M059J (cell line): ENCODE measurements around the gene GADL1.

DNA sequence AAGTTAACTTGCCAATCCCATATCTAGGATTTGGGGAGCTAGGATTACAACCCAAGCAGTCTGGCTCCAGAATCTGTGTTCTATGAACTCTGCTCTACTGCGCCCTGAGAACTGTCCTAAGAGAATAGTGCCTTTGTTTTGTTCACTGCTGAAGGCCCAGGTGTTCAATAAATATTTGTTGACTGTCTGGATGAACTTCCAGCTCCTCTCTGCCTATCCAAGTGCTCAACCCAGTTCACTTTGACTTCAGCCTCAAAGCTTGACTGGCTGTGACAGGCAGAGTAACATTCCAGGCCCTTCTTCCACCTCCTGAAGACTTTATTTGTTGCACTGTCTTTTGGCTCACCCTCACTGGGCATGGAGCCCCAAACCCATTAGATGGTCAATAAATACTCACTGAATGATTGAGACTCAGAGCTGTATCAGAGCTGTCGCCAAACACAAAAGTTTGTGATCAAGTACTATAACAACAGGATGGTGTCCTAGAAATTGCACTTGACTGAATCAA lies 2.9 kb downstream of the NEK10 start:
- RAMPAGE, long total RNA: no peak

GRCh38 chr3:27394326-27395000 lies 25.3 kb upstream of the NEK10 start:
- RAMPAGE, long total RNA: no peak

DNA sequence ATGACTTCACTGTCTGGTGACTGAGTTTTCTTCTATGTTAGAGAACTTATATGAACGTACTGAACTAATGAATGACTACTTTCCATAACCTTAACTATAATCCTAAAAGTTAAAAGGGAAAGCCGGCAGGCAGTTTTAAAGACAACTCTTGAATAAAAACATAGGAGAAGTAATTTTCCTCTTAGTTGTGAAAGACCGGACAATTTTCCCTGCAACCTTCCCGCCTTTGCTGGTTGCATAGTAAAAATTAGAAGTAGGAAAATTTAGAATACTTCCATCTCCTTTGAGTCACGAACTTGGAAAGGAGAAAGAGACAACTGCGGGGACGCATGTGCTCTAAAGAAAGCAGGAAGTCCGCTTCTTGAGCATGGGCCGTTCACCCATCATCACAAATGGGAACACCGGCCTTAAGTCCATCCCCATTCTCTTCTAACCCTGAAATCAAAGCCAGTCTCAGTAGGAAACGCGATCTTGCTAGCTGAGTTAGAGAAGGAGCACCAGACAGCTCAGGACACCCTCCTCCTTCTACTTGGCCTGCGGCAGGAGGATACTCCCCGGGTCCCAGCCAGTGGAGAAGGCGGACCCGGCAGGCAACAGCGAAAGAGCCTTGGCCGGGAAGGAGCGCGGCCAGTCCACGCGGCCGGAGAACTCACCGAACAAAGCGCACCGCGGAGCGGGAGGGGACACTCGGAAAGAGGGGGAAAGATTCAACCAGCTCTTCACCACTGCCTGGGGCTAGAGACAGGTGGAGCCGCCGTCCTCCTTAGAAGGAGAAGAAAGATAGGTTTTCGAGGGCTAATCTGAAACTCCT lies 1.1 kb downstream of the SLC4A7 start:
- RAMPAGE, long total RNA: no peak

DNA sequence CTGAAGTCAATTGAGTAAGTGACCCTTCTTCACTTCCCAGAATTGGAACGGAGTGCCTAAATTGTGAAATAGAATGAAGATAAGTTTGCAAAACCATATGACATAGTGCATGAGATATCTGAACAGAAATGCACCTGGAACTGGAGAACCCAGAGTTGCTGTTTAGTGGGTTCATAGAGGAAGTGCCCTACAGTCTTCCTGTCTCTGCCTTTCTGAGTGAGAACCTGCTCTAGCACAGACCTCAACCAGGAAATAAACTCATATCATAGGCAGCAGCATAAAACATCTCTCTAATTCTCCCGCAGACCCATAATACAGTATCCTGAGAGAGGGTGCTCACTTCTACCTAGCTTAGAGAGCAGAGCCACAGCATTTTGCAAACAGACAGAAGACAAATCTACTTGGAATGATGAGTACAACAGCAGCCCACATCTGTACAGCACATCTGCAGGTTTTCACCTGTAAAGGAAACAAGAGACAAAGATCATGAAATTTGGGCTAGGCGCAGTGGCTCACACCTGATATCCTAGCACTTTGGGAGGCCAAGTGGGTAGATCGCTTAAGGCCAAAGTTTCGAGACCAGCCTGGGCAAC lies 82.7 kb downstream of the EOMES start:
- RAMPAGE, long total RNA: no peak

- RAMPAGE, long total RNA: no peak
These were observed 159.3 kb upstream of the EOMES start for GRCh38 chr3:27881353-27881946.

DNA sequence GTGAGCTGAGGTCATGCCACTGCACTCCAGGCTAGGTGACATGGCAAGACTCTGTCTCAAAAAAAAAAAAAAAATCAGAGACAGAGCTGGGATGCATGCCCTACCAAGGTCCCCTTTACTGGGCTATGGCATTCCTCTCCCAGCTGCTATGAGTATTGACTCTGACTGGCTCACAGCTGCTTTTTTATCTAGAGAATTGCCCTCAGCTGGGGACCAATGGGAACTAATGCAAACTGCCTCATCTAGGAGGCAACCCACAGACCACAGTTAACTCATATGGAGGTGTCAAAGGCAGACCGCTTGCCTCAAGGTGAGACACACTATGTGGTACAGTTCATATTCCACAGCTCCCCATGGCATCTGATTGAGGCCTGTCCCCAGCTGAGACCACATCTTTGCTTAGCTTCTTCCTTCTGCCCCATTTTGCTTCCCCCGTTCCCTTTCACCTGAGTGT lies 183.5 kb upstream of the EOMES start:
- RAMPAGE, long total RNA: no peak

DNA sequence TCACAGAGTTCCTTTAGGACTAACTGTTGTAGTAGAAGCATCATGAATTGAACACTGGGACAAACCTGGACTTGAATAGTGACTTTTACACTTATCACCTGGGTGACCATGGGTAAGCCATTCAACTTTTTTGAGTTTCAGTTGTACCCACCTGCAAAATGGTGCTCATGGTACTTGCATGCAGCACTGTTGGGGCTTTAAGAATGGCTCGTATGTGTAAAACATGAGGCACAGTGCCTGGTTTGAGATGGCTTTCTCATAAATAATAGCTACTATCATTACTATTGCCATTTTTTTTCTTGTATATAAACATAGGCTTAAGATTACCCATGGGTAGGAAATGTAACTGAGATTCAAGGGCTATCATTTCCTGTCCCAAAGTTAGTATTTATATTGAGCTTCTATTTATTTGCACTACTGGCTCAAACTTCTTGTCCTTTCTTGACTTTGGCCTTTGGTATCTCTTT lies 354.5 kb upstream of the AZI2 start:
- RAMPAGE, long total RNA: no peak

DNA sequence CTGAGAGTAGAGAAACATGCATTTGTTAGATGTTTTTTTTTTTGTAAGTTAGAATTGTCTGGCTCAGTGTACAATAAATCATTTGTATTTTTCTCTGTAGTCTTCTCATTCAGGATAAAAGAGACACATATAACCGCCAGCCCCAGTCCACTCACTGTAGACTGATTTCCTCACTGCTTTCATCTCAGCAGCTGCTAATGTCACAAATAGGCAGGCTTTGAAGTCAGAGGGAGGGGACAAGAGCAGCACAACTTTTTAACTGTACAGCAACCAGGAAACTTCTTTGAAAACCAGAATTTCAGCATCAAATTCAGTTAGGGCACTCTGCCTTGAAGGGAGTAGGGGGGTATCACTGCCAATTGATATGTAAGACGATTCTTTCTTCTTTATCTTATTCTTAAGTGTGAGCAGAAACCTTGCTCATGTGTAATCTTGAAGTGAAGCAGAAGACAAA lies 140.1 kb upstream of the RBMS3 start:
- RAMPAGE, long total RNA: no peak

DNA sequence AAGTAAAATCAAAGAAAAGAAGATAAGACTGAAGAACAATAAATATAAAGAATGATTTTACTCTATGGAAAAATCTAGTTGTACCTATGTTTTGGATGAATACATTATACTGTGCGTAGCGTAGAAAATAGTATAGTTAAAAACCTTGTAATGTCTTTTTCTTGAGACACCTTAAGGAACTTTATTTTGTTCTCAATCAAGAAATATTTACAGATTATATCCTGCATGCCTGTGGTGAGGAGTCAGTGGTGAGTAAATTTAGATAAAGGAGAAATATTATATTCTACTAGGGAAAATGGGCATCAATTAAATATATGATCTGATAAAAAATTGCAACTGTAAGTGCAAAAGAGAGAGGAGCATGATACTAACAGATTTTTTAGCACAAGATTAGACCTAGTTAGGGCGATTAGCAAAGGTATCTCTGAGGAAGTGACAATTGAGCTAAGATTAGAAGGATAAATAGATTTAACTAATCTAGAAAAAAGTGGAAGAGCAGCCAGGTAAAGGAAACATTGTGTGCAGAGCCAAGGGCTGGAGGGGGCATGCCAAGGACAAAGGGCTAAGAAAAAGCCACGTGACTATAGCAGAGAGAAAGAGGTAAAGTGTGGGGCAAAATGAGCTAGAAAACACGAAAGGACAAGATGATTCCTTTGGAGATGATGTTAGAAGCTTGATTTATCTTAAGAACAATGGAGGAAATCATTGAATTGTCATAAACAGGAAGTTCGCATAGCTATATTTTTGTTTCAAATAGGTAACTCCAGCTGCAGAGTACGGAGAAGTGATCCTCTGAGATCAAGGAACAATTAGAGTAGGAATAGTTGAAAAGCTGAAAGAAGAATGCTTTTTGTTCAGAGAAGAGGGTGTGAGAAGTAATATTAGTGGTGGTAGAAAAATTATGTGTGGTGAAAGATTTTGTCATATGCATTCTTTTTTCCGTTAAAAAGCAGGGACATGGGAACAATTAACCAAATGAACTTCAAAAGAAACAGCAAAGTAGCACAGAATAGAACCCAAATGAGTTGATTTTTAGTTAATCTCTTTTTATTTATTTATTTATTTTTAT lies 158.0 kb downstream of the RBMS3 start:
- RAMPAGE, long total RNA: no peak

DNA sequence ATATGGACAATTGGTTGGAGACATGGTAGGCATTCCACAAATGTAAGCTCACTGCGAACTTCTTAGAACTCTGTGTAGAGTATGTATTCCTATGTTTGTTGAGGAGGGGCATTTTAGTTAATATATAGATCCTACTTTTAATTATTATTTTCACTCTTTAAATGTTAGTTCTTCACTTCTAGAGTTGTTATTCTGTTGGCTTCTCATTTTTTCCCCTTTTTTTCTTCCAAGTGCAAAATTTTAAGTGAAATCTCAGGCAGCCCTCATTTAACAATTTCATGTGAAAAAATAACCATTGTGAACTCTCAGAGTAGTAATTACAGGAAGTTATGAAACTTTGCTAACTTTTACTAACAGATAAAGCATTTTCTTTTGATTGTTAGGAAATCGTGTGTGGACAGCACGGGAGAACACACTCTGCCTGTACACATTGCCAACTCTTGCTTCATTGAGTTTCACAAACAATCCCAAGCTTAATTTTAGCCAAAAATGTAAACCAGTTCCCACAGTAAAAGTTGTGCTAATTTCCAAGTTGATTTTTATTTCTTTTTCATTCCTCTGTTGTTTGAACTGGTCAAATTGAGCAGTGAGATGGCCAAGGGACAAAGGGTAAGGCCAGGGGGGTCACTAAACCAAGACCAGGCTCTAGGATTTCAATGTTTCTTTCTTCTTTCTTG lies 414.6 kb downstream of the RBMS3 start:
- RAMPAGE, long total RNA: no peak

GRCh38 chr3:29758210-29759286 lies 477.7 kb downstream of the RBMS3 start:
- RAMPAGE, long total RNA: no peak

- RAMPAGE, long total RNA: no peak
These were observed 110.7 kb upstream of the TGFBR2 start for GRCh38 chr3:30495554-30496178.

- RAMPAGE, long total RNA: no peak
These were observed 11.1 kb downstream of the TGFBR2 start for GRCh38 chr3:30617441-30617896.

GRCh38 chr3:30627471-30628314 lies 21.3 kb downstream of the TGFBR2 start:
- RAMPAGE, long total RNA: no peak

DNA sequence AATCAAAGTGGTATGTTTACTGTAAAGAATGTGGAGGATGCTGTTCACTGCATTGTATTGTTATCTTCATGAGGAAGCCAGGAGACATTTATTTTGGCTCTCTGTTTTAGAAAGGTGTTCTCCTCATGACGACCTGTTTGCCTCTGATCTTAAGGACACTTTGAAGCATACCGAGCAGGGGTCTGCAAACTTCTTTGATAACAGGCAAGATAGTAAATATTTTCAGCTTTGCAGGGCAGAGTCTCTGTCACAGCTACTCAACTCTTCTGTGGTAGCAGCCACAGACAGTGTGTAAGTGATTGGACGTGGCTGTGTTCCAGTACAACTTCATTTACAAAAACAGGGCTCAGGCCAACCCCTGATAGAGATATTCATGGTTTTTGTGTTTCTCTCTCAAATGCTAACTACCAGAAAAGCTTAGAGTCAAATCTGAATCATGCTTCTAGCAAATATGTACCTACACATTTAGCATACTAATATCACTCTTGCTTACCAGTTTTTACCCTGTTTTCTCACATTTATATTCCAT lies 51.5 kb downstream of the TGFBR2 start:
- RAMPAGE, long total RNA: no peak

GRCh38 chr3:30659337-30660091 lies 53.1 kb downstream of the TGFBR2 start:
- RAMPAGE, long total RNA: no peak

- RAMPAGE, long total RNA: no peak
These were observed 77.5 kb downstream of the TGFBR2 start for GRCh38 chr3:30683857-30684305.

- RAMPAGE, long total RNA: no peak
These were observed at the start of gene GADL1 for GRCh38 chr3:30894470-30894973. GADL1 (minus strand) TSS chr3:30894661.

GRCh38 chr3:31232328-31233222 lies 300.1 kb upstream of the STT3B start:
- RAMPAGE, long total RNA: no peak

DNA sequence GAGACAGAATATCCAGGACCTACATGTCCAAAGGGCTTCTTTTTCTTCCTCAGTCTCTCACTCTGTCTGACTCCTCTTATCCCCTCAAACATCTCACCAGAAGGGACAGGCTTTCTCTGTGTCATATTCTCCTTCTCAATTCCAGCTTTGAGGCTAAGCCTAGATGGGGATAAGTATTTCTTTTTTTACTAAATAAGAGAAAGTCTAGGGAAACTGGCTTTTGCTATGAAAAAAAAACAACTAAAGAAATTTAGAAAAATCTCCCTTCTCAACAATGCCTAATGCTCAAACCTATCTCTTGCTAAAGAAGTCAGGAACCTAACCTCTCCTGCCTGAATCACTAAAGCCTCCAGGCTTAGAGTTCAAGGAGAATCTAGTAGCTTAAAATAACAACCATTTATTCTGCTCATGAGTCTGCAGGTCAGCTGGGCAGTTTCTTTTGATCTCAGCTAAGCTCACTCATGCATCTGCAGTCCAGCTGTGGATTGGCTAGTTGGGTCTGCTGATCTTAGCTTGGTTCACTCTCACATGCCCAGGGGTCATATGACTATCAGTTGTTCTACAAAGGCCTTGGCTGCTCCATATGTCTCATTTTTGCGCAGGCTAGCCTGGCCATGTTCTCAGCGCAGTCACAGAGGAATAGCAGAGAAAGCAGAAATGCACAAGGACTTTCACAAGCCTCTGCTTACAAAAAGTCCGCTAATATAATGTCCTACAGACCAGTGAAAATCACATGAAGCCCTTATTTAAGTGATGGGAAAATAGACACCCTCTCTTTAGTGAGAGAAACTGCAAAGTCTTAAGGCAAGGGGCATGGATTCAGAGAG lies 109.3 kb upstream of the STT3B start:
- RAMPAGE, long total RNA: no peak